SJCRH30 (cell line): ENCODE data around the genes ZNF502 and KIF15.

GRCh38 chr3:43423363-43423604, 136.9 kb downstream of the SNRK start:
- RAMPAGE, long total RNA, result no peak

DNA sequence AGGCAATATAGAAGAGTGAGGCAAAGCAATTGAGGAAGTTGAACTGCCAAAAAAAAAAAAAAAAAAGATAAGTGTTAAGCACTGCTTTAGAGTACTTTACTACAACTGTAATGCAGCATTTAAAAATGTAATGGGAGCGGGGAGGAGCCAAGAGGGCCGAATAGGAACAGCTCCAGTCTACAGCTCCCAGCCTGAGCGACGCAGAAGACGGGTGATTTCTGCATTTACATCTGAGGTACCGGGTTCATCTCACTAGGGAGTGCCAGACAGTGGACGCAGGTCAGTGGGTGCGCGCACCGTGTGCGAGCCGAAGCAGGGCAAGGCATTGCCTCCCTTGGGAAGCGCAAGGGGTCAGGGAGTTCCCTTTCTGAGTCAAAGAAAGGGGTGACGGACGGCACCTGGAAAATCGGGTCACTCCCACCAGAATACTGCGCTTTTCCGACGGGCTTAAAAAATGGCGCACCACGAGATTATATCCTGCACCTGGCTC, 56.1 kb downstream of the ANO10 start:
- RAMPAGE, long total RNA, result no peak

DNA sequence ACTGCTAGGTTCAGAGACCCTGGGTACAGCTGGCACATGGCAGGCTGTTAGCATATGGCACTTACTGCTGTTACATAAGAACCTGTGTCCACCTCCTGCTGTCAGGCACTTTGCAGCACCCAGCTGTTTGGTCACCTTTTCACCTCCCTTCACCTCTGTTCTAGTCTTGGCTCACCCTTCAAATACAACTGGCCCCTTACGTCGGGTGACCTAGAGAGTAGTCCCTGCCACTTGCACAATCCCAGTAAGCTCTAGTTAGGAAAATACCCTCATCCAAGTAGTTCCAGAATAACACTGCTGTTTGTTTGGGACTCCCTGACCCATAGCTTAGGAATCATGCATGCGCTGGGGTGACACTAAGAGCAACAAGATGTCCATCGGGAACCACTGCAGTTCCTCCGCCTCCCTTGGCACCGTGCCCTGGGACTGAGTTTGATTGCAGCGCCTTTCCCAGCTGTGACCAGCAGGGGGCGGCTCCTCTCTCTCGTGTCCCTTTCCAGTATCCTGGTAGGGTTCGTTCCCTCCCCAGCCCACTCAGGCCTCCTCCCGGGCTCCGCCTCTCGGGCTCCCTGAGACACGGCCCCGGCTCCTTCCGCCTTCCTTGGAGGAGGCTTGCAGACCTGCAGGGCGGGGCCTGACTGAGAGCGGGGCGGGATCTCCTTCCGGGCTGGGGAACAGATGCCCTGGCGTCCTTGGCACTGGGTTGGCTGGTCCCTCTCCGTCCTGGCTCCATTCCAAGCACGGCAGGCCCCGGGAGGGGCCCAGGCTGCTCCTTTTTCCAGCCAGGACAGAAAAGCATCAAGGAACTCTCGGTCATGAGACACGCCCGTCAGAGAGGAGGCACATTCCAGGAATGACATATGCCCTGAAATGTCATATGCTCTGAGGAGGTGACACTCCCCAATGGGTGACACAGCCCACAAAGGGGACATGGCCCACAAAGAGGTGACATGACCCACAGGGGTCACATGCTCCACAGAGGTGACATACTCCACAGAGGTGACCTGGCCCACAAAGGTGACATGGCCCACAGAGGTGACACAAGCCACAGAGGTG, 78.7 kb downstream of the ABHD5 start:
- RAMPAGE, long total RNA, result no peak

DNA sequence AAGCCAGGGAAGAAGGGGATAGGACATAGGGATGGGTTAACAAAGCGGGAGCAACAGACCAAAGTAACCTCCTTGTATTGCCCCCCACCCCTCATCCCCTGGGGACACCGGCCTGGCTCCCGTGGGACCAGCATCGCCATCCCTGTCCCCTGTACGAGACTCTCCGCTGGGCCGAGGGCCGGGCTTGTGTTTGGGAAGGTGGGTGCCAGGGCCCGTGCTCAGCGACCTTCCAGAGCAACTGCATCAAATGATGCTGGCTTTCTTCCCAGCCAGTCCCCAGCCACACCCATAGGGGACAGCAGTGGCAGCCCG, 203.9 kb downstream of the ABHD5 start:
- RAMPAGE, long total RNA, result no peak

- RAMPAGE, long total RNA, result no peak
Measured at GRCh38 chr3:44339438-44339990, 948 bp downstream of the TCAIM start.

GRCh38 chr3:44442209-44443114, 35.0 kb downstream of the ZNF445 start:
- RAMPAGE, long total RNA, result no peak

GRCh38 chr3:44632213-44632865, 7.5 kb downstream of the ZNF197 start:
- RAMPAGE, long total RNA, result no peak

DNA sequence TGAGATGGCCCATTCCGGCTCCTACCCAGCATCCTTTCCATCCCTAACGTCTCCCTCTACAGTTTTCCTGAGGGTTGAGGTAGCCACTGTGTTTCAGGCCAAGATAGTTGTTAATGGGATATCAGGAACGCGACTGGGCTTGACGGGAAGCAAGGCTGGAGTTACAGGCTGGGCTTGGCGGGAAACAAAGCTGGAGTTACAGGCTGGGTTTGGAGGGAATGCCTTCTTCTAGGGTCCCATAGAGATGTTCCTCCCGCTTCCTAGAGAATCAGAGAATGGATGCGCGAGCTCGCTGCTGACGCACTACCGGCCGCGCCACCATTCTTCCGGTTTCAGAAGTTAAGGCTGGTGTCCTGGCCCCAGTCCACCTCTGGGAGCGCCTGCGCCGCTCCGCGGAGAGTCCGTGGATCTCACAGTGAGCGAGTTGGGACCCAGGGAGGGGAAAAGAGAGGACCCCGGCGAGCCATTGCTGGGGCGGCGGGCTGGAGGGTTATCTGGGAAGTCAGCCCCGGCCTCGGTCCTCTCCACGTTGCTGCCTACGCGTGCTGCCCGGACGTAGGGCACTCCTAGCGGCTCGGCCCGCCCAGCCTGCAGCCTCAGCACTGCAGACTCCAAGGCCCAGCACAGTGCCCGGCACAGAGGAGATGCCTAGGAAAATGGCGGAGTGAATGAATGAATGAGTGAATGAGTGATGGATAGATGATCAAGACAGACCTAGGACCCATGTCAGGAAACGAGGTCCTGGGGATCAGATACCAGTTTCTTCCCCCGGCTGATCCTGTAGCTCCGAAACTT, at the start of gene ZNF502:
Gene ZNF502 (plus strand): TSS at position 335 of the 795 bp plus-strand sequence.
- RAMPAGE, long total RNA, result no peak

DNA sequence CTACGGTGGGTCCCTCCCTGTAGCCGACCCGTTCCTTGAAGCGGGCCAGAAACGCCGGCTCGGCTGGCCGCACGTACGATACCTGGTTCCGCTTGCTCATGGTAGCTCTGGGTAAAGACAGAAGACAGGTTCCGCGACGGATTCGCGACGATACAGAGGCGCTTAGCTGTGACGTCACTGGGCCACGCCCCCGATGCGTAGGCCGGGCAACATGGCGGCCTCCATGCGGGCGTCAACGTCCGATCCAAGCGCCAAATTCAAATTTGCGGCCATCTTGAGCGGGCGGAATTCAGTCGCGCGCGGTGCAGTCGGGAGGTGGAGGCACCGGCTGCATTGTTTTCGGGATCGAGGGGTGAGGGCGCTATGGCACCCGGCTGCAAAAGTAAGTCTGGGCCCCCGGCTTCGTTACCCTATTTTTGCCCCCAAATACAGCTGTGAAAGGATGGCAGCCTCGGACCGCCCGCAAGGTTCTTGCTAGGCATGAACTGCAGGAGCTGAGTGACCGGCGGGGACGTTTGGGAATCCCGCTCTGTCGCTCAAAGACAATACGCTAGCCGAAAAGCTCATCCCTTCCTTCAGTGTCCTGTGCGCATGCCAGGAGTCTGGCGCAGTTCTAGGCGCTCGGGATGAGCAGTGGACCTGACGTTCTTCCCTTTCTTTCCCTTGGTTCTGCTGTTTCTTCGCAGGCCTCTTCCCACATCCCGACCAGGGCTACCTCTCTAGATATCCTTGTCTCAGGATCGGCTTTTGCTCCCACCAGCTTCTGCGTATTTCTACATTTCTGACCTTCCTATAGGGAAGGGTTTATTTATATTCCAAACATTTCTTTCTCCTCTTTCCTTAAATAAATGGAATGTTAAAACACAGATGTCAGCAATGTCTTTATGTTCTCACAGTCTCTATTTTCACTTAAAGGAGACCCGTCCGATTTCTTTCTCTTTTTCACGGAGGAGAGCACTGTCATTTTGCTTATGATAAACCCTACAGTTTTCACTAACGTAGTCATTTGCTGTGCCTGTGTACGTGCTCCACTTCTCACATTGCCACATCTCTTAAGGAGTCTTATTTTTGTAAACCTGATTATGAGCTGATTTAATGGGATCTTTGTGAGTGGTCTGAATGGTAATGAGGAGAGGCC, at the start of gene KIF15:
Gene KIF15 (plus strand): TSS at position 292 of the 1,138 bp plus-strand sequence.
- RAMPAGE, long total RNA, result start-site peak on the minus strand centred at position 117 of the sequence, 34 bp wide, 145 and 54 reads in 2 replicates

- RAMPAGE, long total RNA, result no peak
Measured at GRCh38 chr3:44883911-44884590, 9.6 kb downstream of the TGM4 start.

- RAMPAGE, long total RNA, result no peak
Measured at GRCh38 chr3:44926051-44926717, 49.8 kb downstream of the ZDHHC3 start.

GRCh38 chr3:44996480-44997287, 20.6 kb downstream of the EXOSC7 start:
- RAMPAGE, long total RNA, result no peak

- RAMPAGE, long total RNA, result no peak
Measured at GRCh38 chr3:45095265-45095626, 50.9 kb downstream of the CDCP1 start.

DNA sequence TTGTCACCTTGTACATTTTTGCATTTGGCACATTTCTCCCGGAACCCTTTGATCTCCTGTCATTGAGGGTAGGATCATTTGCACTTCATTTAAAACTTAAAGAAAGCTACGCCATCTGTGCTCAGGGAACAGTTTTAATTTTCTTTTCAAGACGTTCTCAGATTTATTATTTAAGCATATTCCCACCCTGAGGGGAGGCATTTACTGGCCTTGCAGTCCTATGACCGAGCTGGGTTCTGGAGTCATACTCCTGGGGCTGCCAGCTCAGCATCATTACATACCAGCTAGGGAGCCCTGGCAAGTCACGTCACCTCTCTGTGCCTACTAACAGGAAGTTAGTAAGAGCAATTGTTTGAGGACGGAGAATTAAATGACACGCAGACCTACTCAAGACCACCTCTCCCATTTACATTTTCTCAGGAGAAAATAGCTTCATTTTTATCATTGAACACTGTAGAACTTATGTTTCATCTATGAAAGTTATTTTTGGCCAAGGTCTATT, 5.8 kb downstream of the CDCP1 start:
- RAMPAGE, long total RNA, result no peak

- RAMPAGE, long total RNA, result no peak
Measured at GRCh38 chr3:45544015-45545006, 50.2 kb upstream of the LIMD1 start.

DNA sequence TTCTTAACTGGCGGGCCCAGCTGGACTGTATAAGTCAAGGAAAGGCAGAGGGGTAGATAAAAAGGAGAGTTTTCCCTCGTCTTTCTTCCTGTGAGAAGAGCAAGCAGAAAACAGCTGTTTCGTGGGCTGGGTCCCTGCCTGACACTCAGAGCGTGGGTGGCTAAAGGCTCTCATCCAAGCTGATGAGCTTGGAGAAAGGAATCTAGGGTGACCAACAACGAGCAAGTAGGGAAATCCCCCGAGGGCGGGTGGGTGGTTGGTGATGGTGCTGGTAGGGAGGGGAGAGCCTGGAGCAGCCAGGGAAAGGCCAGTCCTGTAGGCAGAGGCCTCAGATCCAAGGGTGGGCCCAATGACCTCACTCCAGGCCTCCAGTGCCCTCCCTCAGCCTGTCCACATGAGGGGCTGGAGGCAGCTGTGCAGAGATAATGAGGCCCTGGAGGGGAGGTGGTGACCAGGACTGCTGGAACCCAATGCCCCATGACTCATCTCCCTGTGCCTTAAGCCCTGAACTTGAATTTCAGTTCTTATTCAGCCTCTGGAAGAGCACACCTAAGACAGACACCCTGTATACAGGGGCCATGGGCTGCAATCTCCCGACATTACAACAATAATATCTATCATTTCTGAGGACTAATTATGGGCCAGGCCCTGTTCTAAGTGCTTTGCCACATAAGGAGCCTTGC, 43.0 kb upstream of the LIMD1 start:
- RAMPAGE, long total RNA, result no peak

GRCh38 chr3:45966063-45967253, 23.2 kb downstream of the CXCR6 start:
- RAMPAGE, long total RNA, result no peak

DNA sequence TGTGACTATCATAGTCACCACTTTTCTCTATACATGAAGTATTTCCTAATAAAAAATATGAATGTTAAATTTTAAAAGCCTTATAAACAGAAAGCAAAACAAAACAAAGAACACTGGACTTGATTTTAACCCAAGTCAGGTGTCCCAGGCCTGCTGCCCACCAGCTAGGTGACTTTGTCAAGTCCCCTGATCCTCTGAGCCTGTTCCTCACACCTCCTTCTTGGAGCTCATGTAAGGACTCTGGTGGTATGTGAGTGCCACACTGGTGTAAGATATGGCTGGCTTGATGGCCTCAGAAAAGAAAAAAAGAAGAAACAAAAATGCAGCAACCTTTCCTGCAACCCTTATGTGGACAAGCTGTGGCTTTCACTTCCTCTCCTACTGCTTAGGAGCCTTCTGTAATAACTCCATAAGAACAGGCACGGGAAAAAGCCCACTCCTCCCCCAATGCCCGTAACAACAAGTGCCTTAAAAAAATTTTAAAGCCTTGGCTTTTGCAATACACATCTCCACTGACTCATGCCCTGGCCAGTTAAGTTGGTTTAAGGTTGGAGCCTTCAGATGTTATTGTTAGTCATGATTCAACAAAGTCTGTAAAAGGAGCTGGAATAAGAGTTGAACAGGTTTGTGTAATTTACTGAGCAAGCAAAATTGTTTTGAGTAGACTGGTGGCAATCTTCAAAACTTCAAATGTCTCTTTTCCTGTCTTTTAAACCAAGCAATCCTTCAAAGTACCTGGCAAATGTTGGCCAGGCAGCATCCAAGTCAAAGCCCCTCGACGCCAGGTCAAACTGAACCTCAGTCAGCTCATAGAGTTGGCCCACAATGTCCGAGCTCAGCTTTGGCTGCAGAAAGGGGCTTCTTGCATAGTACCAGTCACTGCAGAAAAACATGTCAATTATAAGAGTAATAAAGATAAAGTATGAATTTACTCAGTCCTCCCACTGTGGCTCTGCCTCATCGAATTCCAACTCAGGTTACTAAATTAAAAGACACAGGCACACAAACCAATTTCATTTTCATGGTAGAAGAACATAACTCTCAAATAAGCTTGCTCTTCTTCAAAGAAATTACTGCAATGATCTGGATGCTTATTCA, 22.9 kb downstream of the FYCO1 start:
- RAMPAGE, long total RNA, result no peak

- RAMPAGE, long total RNA, result no peak
Measured at GRCh38 chr3:46206197-46206637, 1.9 kb downstream of the CCR1 start.

DNA sequence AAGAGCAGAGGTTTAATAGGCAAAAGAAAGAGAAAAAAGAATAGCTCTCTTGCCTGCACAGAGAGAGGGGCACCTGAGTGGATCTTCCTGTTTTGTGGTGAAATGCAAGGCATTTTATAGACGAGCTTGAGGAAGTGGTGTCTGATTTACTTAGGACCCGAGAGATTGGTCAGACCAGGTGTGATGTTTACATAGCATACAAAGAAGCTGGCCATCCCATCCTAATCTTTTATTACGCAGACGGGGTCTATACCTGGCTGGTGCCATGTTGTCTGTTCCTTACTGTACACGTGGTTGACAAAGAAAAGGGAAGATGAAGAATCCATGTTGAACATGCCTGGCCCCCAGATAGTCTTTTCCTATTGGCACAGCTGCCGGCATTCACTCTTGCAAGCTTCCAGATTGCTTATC, 13.3 kb downstream of the CCR5 start:
- RAMPAGE, long total RNA, result no peak